Glomerular endothelial cell (primary cell): ENCODE measurements around the gene ZNF143.

- RAMPAGE, long total RNA = no peak
Measured at GRCh38 chr11:9428686-9429251, 32.0 kb upstream of the ZNF143 start.

- RAMPAGE, long total RNA = start-site peak on the plus strand at chr11:9461014-9461037, 69 and 40 reads in 2 replicates
Measured at GRCh38 chr11:9460866-9461689, at the start of gene ZNF143. Gene ZNF143 (plus strand): TSS chr11:9461012.

GRCh38 chr11:9530914-9531292 lies 42.6 kb upstream of the WEE1 start:
- RAMPAGE, long total RNA = no peak

DNA sequence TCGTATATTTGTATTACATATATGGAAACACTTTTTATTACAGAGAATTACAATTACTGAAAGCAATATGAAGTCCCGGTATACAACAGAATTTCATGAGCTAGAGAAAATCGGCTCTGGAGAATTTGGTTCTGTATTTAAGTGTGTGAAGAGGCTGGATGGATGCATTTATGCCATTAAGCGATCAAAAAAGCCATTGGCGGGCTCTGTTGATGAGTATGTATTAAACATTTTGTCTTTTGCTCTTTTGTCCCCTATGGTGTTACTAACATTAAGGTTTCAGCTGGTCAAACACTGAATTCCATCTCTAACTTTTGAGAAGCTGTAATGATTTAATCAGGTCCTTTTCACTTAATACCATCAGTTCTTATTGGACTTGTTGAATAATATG lies 3.0 kb downstream of the WEE1 start:
- RAMPAGE, long total RNA = no peak

DNA sequence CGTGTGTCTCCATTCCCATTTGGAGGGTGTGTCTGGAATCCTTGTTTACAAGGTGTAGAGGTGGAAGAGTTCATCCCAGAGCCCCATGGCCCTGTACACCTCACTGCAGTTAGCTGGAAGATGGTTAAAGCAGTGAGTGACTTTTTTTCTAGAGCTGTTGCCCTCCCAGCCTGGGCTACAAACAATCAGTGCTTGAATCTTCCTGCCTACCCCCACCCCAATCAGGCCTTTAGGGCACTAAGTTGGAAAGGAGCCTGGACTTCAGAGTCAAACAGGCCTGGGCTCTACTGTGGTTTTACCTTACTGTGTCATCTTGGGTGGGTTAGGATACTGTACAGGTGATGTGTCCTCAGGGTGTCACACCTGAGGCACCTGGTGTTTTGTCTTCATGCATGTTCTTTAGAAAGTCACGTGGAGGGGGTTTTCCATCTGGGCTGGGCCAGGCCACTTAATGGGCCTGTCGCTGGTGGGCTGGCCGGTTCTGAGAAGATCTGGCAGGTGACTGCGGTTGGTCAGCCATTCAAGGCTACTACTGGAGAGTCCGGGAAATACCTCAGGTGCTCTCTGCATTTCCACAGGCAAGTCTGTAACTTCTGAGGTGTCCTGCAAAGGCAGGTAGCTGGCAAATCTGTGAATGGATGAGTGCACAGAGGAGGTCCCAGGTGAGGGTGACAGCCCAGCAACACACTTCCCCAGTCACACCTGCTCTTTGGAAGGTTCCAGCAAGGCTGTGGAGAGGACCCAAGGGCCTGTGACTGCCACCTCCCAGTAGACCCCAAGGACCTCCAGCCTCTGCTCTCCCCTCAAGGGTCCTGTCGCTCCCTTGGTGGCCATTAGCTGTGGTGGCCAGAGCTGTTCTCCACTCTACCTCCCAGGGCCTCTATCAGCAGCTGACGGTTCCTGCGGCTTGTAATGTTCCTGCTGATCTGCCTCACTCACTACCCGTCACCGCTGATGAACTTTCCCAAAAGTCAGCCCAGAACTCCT lies 92.7 kb downstream of the SWAP70 start:
- RAMPAGE, long total RNA = no peak

DNA sequence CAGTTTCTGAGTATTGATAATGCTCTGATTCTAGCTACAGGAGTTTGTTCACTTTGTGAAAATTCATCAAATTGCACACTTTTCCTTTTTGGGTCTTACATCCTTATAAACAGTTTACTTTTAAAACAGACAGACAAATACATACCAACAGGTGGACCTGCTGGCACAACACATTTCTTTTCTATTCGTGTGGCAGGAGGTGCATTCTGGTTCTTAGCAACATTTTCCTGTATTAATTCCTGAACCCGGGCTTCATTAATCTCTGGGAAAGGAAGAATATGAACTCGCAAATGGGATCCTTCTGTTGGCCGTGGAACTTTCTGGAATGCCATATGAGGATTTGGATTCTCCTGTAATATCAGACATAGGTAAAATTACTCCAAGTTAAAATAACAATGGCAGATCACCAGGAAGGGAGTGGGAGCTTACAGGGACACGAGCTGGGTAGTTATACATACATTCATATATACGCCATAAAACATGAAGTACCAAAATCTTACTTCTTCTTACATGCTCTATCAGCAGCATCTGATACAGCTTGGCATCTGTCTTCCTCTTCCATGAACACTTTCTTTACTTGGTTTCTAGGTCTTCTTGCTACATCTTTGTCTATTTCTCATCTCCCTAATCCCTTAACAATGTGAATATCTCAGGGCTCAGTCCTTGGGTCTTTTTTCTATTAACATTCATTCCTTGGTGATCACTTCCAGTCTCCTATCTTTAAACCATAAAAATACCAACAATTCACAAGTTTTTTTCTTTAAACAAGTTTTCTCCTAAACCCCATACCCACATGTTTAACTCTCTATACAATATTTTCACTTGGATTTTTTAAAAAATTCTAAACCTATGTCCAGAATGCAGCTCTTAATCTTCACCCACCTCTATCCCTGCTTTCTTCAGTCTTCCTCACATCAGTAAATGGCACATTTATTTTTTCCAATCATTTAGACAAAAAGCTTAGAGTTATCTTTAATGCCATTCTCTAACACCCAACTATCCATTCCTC lies 304.6 kb downstream of the SWAP70 start:
- RAMPAGE, long total RNA = no peak

- RAMPAGE, long total RNA = no peak
Measured at GRCh38 chr11:10187265-10187958, 106.6 kb downstream of the SBF2 start.

- RAMPAGE, long total RNA = no peak
Measured at GRCh38 chr11:10292106-10292601, 1.9 kb downstream of the SBF2 start.

- RAMPAGE, long total RNA = no peak
Measured at GRCh38 chr11:10326274-10326805, 21.5 kb downstream of the ADM start.

DNA sequence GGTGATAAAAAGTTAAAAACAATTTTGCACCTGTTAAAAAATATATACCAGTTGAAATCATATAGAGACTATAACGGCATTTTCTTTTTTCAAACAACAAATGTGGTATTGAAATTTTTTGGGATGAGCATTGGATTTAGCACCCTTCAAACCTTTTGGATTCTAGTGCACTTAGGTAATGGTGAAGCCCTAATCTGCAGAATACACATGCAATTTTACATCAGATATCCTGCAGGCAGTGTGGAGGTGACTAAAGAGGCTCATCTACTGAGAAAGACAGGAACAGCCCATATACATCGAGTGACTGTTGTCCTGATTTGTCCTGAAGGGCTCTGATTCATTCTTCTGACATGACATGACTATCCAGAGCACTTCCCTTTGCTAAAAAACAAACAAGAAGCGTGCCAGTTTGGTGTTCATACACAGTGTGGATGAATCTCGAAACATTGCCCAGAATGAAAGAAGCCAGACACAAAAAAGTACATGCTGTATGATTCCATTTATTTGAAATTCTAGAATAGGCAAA lies 48.1 kb upstream of the AMPD3 start:
- RAMPAGE, long total RNA = no peak

DNA sequence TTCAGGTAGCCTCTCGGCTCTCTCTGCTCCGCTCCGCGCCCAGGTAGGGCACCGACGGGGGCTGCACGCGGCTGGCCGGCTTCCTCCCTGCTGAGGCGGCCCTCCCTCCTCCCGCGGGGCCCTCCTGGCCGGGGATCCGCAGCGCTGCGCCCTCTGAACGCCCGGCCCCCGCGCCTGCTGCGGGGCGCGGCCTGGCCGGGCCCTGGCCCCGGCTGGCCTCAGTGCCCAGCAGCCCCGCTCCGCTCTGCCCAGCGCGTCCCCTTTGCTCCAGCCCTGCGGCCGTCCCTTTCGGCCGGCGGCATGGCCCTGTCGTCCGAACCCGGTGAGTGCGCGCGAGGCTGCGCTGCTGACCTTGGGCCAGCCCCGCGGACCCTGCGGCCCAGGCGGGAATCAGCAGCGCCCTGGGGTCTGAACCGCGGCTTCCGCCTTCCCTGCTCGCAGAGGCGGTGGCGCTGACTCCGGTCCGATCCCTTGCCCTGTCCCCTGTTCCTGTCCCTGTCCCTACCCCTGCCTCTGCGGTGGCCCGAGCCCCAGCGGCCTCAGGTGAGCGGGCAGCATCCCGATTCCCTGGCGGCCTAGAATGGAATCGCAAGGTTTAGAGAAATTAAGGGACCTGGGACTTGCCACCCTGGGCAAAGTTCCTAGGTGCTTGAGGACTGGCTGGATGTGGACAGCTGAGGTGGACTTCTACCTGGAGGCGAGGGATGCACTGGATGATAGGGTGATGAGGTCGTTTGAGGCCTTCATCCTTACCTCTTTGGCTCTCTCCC lies 4.2 kb upstream of the AMPD3 start:
- RAMPAGE, long total RNA = no peak

DNA sequence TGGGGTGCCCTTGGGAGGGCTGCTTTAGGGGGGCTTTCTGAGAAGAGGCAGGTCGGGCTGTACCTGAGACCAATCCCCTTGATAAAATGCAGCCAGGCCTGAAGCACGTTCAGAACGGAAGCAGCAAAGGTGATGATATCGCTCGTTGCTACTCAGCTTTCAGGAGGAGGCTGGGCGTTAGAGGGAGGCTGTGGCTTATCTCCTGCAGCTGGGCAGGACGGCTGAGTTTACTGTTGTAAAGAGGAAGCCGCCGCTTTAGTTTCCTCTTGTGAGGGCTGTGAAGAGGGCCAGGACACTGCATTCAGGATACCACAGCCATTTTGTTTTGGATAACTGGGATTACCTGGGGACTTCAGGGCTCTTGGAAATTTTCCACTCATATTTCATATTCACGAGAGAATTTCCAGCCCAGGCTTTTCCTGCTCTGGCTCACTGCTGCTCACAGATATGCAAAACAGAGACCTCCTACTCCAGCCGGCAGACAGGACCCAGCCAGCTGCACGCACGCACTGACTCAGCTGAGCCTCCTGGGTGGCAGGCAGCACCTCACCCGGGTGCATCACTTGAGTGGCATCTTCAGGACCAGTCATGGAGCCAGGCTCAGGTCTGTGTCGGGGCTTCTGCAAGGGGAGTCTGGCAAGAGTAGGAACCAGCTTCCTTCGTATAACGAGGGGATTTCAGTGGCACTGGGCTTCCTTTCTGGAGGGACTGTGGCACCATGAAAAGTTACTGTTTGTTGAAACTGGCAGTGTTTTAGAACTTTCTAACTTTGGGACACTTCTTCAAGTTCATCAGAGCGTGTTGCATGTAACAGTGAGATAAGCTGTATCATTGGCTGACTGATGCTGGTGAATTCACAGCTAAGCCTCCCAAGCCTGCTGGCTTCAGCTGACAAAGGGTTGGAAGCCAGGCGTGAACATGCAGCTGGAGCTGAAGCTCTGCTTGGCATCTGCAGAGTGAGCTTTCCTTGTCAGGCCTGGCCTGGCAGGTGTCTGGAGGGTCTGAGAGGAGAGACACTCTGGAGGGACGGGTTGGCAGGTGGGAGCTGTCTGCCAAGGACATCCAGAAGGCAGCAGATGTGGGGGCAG lies 1.1 kb downstream of the AMPD3 start:
- RAMPAGE, long total RNA = no peak

DNA sequence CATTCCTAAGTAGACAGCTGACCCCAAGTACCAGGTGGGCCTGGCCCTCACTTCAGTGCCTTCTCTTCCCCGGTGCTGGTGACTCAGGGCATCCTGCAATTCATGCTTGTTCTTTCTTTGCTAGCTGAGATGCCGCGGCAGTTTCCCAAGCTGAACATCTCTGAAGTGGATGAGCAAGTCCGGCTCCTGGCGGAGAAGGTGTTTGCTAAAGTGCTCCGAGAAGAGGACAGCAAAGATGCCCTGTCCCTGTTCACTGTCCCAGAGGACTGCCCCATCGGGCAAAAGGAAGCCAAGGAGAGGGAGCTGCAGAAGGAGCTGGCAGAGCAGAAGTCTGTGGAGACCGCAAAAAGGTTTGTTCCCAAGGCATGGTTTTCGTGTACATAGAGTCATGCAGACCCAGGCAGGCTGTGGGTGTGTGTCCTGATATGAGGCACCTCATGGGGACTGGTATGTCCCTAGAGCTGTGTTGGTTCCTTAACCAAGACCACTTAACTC lies 6.4 kb downstream of the AMPD3 start:
- RAMPAGE, long total RNA = no peak

DNA sequence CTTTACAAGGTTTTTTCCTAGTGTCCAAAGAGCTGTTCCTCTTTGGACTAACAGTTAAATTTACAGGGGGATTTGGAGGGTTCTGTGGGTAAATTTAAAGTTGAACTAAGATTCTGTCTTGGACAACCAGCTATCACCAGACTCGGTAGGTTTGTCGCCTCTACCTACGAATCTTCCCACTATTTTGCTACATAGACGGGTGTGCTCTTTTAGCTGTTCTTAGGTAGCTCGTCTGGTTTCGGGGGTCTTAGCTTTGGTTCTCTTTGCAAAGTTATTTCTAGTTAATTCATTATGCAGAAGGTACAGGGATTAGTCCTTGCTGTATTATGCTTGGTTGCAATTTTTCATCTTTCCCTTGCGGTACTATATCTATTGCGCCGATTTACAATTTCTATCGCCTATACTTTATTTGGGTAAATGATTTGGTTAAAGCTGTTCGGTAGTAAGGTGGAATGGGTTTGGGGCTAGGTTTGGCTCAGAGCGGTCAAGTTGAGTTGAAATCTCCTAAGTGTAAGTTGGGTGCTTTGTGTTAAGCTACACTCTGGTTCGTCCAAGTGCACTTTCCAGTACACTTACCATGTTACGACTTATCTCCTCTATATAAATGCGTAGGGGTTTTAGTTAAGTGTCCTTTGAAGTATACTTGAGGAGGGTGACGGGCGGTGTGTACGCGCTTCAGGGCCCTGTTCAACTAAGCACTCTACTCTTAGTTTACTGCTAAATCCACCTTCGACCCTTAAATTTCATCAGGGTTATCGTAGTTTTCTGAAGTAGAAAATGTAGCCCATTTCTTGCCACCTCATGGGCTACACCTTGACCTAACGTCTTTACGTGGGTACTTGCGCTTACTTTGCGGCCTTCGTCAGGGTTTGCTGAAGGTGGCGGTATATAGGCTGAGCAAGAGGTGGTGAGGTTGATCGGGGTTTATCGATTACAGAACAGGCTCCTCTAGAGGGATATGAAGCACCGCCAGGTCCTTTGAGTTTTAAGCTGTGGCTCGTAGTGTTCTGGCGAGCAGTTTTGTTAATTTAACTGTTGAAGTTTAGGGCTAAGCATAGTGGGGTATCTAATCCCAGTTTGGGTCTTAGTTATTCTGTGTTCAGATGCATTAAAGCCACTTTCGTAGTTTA lies 31.9 kb downstream of the RNF141 start:
- RAMPAGE, long total RNA = no peak

- RAMPAGE, long total RNA = no peak
Measured at GRCh38 chr11:10592398-10592692, 23.9 kb upstream of the LYVE1 start.

GRCh38 chr11:10654302-10654700 lies 39.3 kb downstream of the IRAG1 start:
- RAMPAGE, long total RNA = no peak

GRCh38 chr11:10691061-10691725 lies 2.4 kb downstream of the IRAG1 start:
- RAMPAGE, long total RNA = no peak

- RAMPAGE, long total RNA = no peak
Measured at GRCh38 chr11:10803688-10804897, 4.6 kb downstream of the EIF4G2 start.

- RAMPAGE, long total RNA = no peak
Measured at GRCh38 chr11:10933800-10934847, 76.3 kb upstream of the ZBED5 start.

GRCh38 chr11:11620900-11621359 lies 875 bp downstream of the GALNT18 start:
- RAMPAGE, long total RNA = no peak